Heart (tissue), 3 donors: ENCODE measurements around a stretch of chr17.

- RAMPAGE, long total RNA, 2 experiments = no peak in any of the 2 experiments
Observed at GRCh38 chr17:82985867-82986511, 65.6 kb downstream of the B3GNTL1 start.

- RAMPAGE, long total RNA, 2 experiments = no peak in any of the 2 experiments
Observed at GRCh38 chr17:83010660-83011035, 40.9 kb downstream of the B3GNTL1 start.

- RAMPAGE, long total RNA, 2 experiments = no peak in any of the 2 experiments
Observed at GRCh38 chr17:83077834-83078264, 1.6 kb upstream of the METRNL start.

GRCh38 chr17:83089214-83090202, 10.1 kb downstream of the METRNL start:
- RAMPAGE, long total RNA, 2 experiments = no peak in any of the 2 experiments

- RAMPAGE, long total RNA, 2 experiments = no peak in any of the 2 experiments
Observed at GRCh38 chr17:83095222-83095664, 15.8 kb downstream of the METRNL start.

GRCh38 chr17:83098485-83099296, 19.3 kb downstream of the METRNL start:
- RAMPAGE, long total RNA, 2 experiments = no peak in any of the 2 experiments

GRCh38 chr17:83100945-83101592, 21.7 kb downstream of the METRNL start:
- RAMPAGE, long total RNA, 2 experiments = no peak in any of the 2 experiments

- RAMPAGE, long total RNA, 2 experiments = no peak in any of the 2 experiments
Observed at GRCh38 chr17:83110773-83111417, 31.5 kb downstream of the METRNL start.